Cardiac ventricle fibroblast (primary cell): ENCODE results near the gene UQCC2.

DNA sequence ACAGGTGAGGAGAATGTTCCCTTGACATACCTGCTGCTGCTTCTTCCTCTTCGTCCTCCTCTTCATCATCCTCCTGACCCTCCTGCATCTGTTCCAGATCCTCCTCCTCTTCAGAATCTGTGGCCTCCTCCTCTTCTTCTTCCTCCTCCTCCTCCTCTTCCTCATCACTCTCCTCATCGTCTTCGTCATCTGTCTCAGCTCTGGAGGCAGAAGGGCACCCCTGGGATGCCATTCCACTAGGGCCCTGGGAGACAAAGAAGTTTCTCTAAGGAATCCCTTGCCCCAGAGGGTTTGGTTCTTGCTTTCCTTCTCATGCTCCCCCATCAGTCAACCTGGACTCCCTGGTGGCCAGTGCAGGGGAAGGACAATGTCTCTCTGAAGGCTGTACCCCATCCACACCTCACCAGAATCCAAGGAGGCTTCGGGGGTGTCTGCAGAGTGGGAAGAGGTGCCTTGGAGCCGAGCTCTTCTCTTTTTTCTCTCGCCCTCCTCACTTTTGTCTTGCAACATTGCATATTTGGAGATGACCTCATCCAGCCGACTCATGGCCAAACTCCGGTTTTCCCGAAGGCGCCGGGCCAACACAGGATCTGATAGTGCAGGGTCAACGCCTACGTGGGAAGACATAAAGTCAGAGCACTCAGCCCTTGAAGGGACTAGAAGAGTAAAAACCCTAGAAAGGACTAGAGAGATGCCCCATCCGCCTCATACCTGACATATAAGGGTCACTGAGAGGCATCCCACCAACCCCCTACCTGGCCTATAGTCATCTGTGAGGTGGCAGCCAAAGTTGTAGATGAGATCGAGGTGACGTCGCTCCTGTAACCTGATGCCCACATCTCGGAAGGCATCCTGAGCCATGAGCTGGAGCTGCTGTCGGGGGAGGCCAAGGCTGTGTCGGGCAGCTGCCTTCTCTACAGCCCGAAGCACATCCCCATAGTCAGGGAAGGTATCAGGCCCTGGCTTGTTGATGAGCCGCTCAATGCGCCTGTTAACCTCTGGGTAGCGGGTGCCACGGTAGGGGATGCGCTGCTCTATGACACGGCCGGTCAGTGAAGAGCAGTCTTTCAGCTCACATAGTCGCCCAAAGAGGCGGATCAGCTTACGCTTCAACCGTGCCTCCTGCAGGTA, 2.4 kb downstream of the DAXX start:
- RAMPAGE, long total RNA, result no peak

DNA sequence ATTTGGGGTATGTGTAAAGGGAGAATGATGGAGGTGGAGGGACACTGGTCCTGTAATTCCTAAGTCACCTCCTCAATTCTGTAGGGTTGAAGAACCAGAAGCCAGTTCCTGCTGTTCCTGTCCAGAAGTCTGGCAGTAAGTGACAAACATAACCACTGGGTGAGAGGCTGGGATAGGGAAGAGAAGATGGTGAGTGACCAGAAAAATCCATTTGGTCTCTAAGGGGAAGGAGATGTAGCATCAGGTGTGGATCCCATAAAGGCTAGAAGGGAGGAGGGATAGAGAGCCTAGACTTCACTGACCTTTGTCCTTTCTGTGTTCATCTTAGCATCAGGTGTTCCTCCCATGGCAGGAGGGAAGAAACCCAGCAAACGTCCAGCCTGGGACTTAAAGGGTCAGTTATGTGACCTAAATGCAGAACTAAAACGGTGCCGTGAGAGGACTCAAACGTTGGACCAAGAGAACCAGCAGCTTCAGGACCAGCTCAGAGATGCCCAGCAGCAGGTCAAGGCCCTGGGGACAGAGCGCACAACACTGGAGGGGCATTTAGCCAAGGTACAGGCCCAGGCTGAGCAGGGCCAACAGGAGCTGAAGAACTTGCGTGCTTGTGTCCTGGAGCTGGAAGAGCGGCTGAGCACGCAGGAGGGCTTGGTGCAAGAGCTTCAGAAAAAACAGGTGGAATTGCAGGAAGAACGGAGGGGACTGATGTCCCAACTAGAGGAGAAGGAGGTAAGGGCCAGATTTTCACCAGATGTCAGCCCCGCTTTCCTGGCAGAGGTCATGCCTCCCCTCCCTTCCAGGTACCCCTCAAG, 7.2 kb upstream of the PHF1 start:
- RAMPAGE, long total RNA, result no peak

- RAMPAGE, long total RNA, result no peak
Measured at GRCh38 chr6:33426848-33427365, 7.0 kb downstream of the SYNGAP1 start.

DNA sequence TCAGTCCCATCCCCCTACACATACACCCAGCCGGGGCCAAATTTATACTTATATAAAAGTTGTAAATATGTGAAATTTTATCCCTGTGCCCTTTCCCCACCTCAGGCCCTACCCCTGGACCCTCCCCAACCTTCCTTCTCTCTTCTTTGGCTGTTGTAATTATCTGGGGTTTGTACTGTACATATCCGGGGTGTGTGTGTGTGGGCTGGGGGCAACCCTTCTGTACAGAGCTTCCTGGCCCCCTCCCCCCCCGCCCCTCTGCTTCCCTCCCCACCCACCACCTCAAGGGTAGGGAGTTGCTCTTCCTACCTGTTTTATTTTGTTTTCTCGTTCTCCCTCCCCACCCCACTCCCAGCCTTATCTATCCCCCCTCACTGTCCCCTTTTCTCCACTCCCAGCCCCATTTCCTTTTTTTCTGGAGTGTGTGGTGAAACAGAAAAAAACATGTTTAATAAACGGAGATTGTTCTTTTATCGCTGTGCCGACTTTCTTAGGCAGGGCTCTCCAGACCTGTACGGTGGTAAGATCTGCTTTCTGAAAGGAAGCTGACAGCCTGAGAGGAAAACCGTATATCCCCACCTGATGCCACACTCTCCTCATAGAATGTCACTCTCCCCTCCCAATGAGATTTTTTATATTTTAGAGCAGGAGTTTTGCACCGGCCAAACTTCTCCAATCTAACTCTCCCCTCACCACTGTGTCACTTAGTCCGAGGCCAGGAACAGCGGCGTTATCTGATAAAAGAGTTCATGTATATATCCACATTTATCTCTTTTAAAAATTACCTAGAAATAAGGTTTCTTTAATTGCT, 954 bp upstream of the ZBTB9 start:
- RAMPAGE, long total RNA, result no peak

DNA sequence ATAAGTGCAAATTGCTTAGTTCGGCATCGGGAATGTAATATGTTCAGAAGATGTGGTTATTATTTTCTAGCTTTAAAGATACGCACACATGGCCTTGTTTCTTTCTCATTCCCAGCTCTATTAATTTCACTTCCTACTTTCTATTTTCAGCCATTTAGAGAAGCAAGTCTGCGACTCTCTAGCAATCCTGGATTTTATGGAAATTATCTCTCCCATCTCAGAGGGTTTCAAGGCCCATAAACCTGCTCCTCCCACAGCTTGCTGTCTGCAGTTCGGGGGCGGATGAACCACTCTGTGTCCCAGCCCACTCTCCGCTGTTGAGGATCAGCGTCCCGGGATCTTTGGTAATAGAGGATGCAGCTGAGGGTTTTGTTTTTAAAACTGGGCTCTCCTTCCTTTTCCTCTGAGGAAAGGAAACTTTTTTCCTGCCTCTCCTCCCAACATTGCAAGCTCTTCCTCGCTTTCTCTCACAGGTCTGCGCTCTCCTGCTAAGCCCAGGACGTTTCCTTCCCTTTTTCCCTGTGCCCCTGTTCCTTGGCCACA, 54.6 kb downstream of the ZBTB9 start:
- RAMPAGE, long total RNA, result no peak

- RAMPAGE, long total RNA, result no peak
Measured at GRCh38 chr6:33692584-33693157, 18.8 kb downstream of the UQCC2 start.

DNA sequence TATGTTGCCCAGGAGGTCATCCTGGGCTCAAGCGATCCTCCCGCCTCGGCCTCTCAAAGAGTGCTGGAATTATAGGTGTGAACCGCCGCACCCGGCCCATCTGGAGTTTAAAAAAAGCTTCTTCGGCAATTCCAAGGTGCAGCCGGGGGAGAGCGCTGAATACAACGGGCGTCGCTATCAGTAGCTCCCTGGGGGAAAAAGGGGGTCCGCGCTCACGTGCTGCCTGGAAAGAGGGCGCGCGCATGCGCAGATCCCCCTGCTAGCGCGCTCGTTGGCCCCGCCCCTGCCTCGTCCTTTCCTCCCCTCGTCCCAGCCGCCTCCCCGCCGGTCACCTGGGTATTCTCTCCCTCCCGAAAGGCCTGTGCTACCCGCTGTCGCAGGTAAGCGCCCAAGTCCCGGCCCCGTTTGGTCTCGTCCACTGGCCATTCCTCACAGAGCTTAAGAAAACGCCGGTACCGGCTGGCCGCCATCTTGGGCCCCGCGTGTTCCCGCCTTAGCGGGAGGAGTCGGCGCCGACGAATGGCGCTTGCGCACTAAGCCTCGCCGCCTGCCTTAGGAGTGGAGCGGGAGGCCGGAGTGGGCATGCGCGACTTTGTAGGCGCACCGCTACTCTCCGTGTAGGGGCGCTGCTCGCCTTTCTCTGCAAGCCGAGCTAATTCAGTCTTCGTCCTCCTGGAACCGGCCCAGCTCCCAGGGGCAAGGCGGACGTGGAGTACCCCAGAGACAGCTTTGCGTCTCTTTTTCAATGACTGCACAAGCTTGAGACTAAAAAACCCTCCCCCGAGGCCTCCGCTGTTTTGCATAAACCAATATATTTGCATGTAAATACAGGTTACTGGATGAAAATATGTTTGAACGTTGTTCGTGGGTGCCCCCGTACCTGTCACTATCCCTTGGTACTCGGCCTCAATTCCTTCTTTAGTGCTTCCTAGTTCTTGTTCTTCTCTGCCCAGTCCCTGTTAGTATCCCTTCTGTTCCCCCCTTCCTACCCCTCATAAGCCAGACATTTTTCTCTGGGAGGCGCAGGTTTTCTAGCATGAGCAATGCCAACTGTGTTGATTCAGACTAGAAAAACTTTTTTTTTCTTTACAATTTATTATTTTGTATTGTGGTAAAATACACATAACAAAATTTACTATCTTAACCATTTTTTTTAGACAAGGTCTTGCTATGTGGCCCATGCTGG, at the start of gene UQCC2:
TSS of gene UQCC2 (minus strand) at position 484 of the 1,186 bp plus-strand sequence.
- RAMPAGE, long total RNA, result no peak

- RAMPAGE, long total RNA, result no peak
Measured at GRCh38 chr6:33718113-33718722, 6.7 kb upstream of the UQCC2 start.

DNA sequence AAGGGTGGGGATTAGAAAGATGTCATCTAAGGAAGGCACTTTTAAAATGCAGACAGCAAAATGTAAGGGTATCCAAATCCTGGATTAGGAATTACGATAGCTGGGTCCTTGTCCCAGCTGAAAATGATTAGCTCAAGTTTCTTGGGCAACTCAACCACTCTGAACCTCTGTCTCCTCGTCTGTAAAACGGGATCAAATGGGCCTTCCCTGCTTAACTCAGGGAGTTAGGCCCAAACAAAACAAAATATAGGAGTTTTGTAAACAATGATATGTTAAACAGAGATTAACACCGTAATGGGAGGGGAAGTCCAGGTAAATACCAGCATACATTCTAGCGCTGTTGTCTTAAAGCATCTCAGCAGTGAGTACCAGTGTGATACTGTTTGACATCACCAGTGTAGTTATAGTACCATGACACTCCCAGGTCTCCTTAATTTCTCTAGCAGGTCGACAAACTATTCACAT, 2.0 kb downstream of the LEMD2 start:
- RAMPAGE, long total RNA, result no peak

DNA sequence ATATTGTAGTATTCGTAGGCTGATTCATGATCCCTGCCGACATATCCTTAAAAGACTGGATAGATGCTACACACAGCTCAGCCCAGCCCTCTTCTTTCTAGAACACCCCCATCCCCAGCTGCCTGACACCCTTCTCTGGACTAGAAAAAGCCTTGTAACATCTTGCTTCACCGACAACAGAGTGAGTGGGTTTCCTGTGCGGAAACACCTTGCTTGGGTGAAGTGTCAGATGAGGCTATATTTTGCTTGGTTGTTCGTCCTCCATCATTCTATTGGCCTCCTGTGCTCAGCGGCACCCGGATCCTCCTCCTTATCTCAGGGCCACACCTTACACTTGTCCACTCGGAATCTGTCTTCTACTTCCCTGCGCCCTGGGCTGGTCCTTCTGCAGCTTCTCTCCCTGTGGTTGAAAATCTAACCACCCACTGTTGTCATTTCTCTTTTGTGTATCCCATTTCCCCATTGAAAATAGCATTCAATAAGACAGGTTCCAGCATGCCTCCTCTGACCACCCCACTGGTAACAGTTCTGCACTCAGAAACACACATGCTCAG, 101.3 kb upstream of the MLN start:
- RAMPAGE, long total RNA, result no peak

- RAMPAGE, long total RNA, result no peak
Measured at GRCh38 chr6:34022419-34023037, 123.4 kb downstream of the GRM4 start.

DNA sequence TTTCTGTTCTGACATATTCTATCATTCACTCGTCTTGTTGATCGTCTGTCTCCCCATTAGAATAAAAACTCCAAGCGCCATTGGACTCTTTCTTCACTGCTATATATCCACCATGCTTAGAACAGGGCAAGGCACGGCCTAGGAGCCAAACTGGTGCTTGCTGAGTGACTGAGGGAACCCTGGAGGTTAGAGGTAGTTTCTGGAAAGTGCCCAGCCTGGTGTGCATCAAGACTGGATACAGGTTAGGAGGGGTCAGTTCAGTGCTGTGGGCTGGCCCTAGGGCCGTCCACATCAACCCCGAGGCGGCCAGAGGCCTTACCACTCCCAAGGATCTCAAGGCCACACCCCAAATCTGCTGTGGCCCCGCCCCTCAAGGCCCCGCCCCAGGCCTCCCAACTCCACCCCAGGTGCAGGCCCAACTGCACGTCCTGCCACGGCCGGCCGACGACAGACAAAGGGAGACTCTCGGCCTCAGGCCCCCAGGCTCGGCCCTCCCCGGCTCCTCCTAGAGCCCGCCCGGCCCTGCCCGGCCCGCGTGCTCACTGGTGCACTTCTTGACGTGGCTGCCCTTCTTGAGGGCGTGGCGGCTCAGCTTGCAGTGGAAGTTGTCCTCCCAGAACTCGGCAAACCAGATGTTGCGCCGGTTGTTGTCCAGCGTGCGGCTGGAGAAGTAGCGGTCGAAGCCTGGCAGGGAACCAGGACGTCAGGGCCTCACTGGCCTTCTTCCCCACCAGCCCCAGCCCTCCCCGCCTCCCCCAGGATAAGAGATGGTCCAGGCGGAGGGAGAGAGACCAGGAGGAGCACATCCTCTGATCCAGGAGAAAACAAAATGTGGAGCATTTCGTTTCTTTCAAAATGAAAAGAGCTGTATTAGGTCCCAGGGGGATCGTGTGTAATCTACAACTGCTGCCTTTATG, 89.6 kb downstream of the GRM4 start:
- RAMPAGE, long total RNA, result no peak

DNA sequence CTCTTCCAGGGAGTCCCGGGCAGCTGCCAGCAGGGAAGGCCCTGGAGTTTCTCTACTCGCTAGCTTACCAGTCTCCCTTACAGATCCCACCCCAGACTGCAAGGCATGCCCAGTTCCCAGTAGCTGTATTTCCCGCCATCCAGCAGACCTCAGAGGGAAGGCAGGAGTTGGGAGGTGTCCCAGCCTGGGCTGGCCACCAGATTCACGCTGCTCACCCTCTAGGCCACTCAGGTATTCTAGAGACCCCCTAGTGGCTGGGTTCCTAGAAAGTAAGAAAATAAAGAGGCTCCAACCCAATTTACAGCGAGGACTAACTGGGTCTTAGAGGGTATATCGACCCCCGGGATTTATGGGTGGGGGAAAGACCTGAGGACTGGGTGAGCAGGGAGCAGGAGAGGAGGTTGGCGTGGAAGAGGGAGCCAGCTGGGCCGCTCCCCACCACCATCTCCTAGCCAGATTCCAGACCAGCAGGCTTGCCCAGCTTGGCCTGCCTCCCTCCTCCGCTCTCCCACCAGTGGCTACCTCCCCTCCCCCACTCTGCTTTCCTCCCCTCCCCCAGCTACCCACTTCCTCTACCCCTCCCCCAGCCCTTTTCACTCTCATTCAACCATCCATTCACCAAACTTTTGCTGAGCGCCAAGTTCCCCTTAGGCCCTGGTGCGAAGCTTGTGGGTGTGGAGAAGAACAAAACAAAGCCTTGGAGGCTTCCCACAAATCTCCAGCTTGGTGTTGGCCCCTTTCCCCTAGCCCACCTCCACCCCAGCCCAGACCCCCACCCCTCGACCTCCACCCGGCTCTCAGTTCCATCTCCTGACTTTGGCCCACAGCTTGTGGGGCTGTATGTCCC, 9.6 kb upstream of the HMGA1 start:
- RAMPAGE, long total RNA, result no peak

DNA sequence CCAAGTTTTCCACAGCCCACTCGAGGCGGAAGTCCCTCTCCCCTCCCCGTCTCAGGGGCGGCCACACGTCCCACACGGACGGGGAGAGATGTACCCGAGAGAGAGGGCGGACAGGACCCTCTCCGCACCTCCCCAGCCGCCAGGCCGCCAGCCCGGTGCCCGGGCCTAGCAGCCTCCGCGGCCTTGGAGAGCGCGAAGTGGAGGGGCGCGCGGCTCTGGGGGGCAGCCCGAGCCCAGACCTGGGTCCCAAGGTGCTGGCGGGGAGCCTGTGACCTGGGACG, 2.0 kb upstream of the HMGA1 start:
- RAMPAGE, long total RNA, result no peak

DNA sequence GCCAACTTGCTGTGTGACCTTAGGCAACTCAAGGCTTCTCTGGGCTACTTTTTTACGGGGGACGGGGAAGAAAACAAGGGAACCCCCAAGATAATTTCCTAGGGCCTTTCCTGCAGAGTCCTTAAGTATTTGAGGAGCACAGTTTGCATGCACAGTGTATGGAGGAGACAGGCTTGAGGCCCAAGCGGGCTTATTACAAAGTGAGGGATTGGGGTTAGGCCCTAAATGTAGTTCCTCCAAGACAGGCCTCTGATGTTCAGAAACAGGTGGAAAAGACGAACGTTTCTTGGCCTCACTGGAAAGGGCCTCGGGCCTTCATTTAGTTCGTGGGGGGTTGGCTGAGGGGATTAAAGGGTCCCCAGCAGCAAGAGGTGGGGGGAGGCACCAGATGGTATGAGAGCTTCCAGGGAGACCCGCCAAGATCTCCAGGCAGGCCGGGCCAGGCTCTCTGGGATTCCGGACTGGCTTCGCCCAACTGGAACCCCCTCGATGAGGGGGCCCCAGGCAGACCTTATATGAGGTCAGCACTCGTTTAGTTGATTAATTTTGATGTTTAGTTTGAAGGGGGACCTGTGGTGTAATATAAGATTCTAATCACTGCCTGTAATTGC, 1.9 kb downstream of the HMGA1 start:
- RAMPAGE, long total RNA, result no peak

DNA sequence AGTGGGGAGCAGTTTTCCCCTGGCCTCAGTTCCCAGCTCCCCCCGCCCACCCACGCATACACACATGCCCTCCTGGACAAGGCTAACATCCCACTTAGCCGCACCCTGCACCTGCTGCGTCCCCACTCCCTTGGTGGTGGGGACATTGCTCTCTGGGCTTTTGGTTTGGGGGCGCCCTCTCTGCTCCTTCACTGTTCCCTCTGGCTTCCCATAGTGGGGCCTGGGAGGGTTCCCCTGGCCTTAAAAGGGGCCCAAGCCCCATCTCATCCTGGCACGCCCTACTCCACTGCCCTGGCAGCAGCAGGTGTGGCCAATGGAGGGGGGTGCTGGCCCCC, 3.8 kb downstream of the SMIM29 start:
- RAMPAGE, long total RNA, result no peak

GRCh38 chr6:34287627-34288324, 39.0 kb upstream of the SMIM29 start:
- RAMPAGE, long total RNA, result no peak

GRCh38 chr6:34298842-34299146, 50.0 kb upstream of the SMIM29 start:
- RAMPAGE, long total RNA, result no peak

- RAMPAGE, long total RNA, result no peak
Measured at GRCh38 chr6:34341700-34342124, 50.8 kb downstream of the NUDT3 start.

GRCh38 chr6:34416739-34417668, 8.9 kb downstream of the RPS10 start:
- RAMPAGE, long total RNA, result no peak